Colic lymph node (tissue), 1 donor: ENCODE data around the gene CDX1.

DNA sequence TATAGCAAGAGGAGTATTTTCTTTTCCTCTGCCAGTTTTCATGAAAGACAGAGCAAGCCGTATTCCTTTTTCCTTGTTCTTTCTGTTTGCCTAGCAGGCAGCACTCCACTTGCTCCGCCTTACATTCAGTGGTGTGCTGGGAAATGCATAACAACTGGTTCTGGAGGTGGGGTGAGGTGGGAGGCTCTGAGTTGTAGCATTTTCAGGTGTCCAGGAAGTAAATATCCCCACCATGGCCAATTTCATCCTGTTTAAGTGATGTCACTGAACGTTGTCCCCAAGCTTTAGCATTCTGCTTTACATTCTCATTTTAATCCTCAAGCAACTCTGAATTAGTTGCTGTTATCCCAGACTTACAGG, 41.5 kb downstream of the PPARGC1B start:
- PRO-cap, result no peak

- PRO-cap, result no peak
These were observed 75.7 kb downstream of the PPARGC1B start for GRCh38 chr5:149805733-149806201.

- PRO-cap, result no peak
These were observed 1.3 kb downstream of the SLC26A2 start for GRCh38 chr5:149961898-149962266.

DNA sequence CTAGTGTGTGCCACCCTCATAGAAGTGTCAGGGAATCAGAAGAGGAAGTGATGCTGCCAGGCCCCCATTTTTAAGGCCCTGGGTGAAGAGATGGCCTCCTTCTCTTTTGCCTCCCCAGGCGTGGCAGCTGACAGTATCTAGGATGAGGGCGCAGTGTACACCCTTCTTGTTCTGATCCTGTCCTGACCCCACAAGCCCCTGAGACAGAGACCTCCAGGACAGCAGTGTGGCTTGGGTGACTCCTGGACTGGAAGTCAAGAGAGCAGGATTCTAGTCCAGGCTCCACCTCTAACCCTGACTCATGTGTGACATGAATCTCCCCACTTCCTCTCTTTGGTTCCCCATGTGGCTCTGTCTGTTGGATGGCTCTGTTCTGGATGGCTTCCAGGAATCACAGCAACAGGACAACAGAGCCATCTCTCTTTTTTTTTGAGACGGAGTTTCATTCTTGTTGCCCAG, 27.7 kb downstream of the CSF1R start:
- PRO-cap, result unidirectional peak, minus-strand start at position 249 of the sequence

- PRO-cap, result no peak
These were observed 3.1 kb downstream of the PDGFRB start for GRCh38 chr5:150152362-150153039.

DNA sequence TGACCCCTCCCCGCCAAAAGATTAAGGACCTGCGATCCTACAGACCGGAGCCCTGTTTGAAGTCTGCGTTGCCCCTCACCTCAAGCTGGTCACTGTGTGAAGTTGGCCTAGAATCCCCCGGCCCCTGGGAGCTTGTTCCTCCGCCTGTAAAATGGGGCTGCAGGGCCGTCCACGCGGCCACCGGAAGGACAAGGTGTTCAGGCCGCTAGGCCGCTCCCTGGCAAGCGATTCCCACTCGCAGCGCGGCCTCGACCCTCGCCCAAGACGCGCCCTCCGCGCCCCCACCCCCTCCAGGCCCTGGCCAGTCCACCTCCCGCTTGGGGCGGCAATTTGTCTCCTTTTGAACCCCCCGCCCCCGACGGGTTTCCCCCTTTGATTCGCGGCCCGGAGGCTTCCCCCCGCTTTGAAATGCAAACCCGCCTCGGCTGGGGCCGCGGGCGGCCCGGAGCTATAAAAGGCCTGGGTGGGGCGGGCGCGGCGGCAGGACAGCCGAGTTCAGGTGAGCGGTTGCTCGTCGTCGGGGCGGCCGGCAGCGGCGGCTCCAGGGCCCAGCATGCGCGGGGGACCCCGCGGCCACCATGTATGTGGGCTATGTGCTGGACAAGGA, at the start of gene CDX1:
CDX1 (plus strand) TSS at position 480 of the 607 bp plus-strand sequence.
- PRO-cap, result no peak

GRCh38 chr5:150178054-150178777, 11.6 kb downstream of the CDX1 start:
- PRO-cap, result no peak

DNA sequence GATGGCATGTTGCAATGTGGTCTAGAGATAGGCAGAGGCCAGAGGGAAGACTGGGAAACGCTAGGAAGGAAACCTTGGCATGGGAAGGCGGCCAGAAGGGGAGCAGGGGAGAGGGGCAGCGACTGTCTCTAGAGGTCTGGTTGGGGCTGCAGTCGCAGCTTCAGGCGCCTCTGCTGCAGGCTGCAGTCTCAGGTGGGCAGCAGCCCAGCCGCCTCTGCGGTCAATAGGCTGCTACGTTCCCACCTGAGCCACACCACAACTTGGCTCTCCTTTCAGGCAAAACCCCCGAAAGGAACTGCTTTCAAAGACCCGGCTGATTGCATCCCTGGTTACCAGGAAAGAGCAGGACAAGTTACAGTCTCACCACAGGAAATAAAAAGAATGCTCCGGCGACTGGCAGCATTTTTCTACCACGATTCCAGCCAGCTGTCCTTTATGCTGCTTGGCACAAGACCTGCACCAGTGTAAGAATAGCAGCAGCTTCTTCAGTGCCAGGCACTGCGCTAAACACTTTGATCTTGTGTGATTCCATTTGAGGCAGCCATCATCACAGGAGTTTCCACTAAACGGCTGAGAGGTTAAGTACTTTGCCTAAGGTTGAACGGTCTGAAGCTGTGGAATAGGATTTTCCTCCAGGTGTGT, 7.6 kb downstream of the RPS14 start:
- PRO-cap, result no peak

DNA sequence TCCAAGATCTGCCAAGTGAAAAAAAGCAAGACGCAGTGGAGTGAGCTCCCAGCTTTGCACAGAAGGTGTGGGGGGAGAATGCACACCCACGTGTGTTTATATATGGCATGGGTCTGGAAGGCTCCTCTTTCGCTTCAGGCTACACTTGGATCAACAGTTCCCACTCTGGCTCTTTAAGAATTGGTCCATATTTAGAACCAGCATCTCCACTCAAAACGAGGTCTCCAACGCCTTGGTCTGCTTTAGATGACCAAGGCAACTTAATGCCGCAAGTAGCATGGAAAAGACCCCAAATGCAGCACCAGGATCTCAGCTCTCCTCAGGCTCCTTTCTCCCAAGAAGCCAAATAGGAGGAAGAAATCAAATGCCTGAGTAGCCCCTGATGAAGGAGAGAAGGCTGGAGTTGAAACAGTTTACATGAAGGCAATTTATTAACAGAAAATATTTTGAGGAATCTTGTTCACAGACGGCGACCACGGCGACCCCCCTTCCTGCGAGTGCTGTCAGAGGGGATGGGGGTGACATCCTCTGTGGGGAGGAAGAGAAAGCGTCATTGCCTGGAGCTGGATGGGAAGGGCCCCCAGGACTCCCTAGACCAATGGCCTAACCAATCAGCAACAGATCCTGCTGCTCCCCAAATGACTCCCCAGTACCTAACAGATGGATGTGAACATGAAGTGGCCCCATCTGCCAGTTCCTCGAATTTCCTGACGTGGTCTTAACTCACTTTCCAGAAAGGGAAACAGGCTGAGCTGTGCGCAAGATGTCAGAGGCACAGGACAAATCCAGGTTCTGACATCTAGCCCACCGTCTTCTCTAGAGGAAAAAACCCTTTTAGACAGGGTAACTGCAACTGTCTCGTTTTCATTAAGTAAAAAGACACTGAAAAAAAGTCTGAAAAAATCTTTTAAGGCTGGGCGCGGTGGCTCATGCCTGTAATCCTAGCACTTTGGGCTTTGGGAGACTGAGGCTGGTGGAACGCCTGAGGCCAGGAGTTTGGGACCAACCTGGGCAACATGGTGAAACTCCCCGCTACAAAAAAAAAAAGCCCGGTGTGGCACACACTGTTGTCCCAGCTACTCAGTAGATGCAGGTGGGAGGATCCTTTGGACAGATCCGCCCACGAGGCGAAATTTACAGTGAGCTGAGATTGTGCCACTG, 5.3 kb downstream of the RPS14 start:
- PRO-cap, result no peak

GRCh38 chr5:150453691-150454648, 4.4 kb upstream of the RPS14 start:
- PRO-cap, result no peak

DNA sequence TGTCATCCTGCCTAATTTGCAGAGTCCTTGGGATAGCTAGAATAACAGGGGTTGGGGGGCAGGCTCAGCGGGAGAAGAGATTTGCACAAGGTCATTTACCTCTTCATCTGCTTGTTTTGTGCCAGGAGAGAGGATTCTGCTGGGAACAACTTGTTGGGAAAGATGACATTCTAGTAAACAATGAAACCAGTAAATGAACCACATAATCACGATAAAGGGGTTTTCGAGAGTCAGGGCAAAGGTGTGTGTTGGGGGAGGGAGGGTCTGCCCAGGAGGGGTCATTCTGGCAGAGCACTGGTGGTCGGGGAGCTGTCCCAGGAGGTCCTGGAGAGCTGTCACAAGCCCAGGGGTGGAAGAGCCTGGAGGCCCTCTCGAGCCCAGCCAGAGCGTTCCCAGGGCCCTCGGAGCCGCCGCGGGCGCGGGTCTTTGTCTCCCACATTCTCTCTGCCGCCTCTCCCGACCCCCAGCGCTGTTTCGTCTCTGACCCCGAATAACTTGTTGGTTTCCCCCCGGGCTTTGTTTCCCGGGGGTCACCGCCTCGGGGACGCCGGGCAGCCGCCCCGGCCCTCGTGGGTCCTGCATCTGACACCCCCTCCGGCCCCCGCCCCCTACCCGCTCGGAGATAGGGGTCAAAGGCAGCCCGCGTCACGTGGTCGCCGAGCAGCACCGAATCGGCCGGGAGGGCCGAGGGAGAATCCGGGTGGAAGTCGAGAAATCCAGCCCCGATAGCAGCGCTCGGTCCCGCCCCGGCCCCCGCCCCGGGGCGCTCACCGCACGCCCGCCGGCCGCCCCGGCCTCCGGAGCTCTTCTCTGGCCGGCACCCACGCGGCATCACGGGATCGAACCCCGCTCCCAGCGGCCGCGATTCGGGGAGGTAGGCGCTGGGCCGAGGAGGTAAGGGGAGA, 22.5 kb upstream of the NDST1 start:
- PRO-cap, result bidirectional peak, plus-strand start at position 671 of the sequence, minus-strand start at position 603 of the sequence

GRCh38 chr5:150487321-150488362, 20.3 kb upstream of the NDST1 start:
- PRO-cap, result unidirectional peak, minus-strand start at chr5:150487487

DNA sequence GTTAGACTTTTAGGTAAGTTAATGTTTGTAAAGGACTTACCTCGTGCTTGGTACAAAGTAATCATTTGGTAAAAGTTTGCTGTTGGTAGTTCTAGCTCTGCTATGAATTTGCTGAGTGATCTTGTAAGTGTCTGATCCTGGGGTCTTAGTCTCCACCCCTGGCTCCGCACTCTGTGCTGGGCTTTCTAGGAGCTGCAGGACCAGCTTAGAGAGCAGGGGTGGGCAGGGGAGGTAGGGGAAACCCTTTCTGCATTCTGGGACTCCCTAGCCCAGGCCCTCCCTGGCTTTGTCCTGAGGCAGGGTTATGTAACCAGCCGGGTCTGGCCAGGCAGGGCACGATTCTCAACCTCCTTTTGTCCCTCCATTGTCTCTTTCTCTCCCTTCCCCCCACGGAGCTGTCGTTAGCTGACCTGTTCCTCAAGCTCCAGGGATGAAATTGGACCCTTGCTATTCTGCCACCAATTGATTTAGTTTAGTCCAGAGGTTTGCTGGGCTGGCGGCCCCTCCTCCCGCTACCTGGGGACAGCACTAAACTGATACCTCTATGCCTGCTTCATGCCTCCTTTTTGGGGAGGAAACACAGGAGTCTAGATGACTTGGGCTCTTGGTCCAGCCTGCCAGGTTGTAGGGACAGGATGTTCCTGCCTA, 9.5 kb upstream of the NDST1 start:
- PRO-cap, result no peak

GRCh38 chr5:150547971-150548584, 40.1 kb downstream of the NDST1 start:
- PRO-cap, result no peak

DNA sequence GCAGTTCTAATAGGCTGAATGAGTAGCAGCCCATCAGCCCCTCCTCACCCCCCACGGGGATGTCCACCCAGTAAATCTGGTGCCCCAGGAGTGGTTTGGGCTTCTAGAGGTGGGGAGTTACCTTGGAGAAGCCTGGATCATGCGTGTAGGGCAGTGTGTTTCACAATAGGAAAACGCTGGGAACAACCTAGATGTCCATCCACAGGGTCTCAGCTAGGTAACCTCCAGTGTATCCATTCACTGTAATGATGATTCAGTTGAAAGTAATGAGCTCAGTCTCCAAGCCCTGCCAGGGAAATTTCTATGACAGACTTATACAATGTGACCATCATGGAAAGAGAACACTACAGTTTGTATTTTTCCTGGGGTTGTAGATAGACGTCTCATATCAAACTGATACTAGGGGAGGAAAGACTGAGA, 51.8 kb downstream of the NDST1 start:
- PRO-cap, result no peak

DNA sequence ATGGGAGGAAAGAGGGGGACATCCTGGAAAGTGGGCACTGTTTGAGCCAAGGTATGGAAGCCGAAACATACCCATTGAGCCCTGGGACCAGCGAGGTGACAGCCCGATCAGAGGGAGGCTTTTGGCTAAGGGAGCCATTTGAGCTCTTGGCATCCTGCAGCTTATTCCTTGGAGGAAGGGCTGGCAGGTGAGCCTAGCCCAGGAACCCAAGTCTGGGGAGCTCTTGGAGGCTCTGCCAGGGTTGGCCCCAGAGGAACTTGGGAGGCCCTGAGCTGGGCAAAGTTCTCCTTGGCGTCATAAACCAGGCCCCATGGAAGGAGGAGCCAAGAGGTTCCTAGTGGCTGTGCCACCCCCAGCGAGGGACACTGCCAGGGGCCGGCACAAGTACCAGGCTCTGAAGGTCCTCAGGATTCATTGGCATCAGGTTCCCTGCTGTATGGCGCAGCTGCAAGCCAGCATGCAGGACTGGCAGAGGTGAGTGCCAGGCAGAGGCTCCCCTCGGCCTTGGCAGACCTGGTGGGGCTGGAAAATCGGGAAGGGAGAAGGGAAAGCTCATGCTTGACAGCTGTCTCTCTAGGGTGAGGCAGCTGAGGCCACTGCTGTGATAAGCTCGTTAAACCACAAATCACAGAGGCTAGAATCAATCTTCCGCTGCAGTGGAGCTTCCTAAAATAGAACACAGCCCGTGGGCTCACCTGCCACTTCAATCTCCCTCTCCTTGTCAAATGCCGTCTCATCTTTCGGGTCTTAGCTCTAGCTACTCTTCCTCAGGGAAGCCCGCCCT, 54.6 kb upstream of the SYNPO start:
- PRO-cap, result no peak

DNA sequence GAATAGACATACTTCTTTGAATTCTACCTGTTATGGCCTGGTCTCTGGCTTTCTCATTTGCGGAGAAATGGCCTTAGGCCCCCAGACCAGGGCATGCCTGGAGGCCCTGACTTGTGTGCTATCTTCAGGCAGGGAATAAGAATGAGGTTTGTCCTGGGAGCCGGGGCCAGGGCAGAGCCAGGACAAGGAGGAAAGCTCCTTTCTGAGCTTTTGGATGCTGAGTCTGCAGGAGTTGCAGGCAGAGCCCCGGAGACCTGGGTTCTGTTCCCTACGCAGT, 47.4 kb upstream of the SYNPO start:
- PRO-cap, result unidirectional peak, plus-strand start at position 66 of the sequence

DNA sequence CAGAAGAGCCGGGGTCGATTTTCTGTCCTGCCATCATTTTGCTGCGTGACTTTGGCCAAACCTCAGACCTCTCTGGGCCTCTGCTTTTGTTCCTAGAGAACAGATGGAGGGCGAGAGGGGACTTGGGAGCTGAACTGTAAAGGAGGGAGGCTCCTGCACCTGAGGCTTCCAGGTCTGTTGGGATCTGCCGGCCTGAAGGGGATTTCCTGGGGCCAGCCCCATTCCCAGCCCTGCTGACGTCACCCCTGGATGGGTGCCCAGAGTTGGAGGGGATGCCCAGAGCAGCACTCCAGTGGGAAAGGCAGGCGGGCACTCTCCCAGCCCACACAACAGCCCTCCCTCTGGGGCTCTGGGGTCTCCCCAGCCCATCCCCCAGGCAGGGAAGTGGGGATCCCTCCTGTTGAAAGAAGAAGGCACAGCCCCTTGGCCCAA, 40.4 kb upstream of the SYNPO start:
- PRO-cap, result bidirectional peak, plus-strand start at position 292 of the sequence, minus-strand start at position 170 of the sequence

GRCh38 chr5:150604464-150605142, 35.9 kb upstream of the SYNPO start:
- PRO-cap, result no peak

GRCh38 chr5:150614916-150615758, 25.3 kb upstream of the SYNPO start:
- PRO-cap, result no peak